Bronchial epithelial cell (primary cell): Measurements from ENCODE around the gene RASA3.

DNA sequence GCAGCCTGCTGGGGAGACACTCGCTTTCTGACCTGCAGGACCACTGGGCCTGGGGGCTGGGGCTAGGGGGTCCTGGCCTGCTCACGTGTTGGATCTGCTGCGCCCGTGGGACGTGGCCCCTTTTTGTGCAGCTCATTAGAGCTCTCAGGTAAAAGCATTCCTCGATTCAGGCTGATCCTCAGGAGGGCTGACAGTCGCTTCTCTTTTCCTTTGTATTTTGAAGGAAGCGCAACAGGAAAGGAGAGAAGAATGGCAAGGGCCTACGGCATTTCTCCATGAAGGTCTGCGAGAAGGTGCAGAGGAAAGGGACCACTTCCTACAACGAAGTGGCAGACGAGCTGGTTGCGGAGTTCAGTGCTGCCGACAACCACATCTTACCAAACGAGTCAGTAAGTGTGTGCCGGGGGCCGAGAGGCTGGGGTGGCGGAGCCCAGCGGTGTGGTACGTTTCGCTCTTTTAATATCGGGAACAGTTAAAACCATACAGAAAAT, 25.1 kb downstream of the ATP4B start:
- RRBS, 2 experiments = no CpG with 5 or more reads among the region's 22 CpGs

- RRBS, 2 experiments = 74 to 79% methylated on average over 15 to 16 of the region's 22 CpGs
Observed at GRCh38 chr13:113658268-113658697, 285 bp upstream of the ATP4B start.

- RRBS, 2 experiments = no CpG with 5 or more reads among the region's 12 CpGs
Observed at GRCh38 chr13:113783928-113784738, 25.1 kb downstream of the TMEM255B start.

DNA sequence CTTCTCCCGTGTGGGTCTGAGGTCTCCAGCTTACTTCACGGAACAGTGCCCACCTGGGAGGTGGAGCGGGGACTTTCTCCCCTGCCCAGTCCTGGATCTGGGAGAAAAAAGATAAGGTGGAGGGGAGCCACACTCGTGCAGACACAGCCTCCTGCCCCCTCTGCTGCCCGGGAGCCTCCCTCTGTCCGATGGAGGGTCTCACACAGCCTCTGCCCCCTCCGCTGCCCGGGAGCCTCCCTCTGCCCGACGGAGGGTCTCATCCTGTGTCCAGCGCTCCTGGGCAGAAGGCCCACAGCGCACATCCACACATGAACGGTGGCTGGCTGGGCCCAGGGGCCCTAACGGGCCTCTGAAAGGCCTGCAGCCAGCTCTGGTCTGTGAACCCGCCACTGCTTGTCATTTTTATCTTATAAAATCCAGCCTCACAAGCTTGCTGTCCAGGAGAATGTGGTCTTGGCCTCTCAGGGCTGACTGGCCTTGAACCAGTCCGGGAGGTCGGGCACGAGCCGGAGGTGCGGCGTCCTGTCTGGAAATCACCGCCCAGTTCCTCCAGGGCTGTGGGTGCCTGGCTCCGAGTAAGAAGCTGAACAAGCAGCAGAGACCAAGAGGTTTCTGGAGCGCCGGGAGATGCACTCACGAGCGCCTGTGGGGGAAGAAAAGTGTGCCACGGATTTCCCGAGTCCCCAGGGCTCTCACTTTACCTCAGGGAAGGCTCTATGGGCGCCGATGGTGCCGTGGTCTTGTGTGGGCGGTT, 50.3 kb downstream of the GAS6 start:
- RRBS, 2 experiments = 81 to 88% methylated on average over 2 to 6 of the region's 33 CpGs

DNA sequence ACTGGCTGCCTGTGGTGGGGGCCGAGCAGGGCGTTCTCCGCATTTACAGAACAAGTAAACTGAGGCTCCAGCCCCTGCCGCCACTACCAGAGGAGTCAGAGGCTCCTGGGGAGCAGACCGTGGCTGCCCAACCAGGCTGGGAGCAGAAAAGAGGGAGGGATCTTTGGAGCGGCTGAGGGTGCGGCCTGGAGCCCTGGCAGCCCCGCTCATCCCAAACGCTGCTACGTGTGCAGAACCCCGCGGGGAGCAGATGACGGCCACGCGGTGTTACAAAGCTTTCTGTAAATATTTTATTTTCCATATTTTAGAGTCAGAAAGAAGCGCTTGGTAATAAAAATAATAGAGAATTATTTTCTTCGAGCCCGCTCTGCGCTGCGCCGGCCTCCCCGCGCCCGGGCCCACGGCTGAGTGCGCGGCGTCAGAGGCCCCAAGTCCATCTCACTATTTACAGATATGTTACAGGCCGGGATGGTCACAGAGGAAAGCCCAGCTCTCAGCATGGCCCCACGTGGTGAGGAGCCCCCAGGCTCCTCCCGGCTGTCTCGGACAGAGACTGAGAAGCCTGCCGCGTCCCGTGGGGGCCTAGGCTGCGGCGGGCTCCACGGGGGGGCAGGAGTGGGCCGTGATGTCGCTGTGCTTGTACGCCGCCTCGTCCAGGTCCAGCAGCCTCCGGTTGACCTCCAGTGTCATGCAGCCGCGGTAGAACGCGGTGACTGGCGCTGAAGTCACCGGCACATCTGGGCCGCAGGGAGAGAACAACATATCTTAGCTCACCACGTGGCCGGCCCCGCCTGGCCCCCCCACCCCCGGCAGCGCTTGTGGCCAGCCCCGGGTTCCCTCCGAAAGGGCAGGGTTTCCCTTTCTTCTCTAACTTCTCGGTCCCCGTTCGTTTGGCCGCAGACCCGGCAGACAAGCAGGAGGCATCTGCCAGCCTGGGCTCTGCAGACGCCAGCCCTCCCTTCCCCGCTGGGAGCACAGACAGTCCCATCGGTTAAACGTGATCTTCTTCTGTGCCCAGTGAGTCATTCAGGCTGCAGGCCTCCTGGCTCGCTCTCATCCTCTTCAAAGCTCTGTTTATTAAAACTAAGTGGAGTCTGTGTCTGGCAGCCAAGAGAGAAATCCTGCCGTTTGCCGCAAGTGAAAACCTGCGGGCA, 43.2 kb downstream of the GAS6 start:
- RRBS, 2 experiments = 29 to 45% methylated on average over 23 of the region's 71 CpGs

DNA sequence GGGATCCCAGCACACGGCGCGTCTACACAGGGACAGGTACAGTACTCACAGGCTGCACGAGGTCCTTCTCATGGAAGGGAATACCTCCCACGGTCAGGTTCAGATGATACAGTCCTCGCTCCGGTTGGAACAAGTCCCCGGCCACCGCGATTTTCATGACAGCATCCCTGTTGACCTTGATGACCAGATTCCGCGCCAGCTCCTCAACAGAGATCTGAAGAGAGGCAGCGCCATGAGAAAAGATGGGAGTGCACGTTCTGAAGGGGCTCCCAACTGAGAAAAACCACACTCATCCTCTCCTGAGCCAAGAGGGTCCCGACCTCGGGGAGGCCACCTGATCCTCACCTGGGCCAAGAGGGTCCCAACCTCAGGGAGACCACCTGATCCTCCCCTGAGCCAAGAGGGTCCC, 35.4 kb downstream of the GAS6 start:
- RRBS, 2 experiments = no CpG with 5 or more reads among the region's 16 CpGs

DNA sequence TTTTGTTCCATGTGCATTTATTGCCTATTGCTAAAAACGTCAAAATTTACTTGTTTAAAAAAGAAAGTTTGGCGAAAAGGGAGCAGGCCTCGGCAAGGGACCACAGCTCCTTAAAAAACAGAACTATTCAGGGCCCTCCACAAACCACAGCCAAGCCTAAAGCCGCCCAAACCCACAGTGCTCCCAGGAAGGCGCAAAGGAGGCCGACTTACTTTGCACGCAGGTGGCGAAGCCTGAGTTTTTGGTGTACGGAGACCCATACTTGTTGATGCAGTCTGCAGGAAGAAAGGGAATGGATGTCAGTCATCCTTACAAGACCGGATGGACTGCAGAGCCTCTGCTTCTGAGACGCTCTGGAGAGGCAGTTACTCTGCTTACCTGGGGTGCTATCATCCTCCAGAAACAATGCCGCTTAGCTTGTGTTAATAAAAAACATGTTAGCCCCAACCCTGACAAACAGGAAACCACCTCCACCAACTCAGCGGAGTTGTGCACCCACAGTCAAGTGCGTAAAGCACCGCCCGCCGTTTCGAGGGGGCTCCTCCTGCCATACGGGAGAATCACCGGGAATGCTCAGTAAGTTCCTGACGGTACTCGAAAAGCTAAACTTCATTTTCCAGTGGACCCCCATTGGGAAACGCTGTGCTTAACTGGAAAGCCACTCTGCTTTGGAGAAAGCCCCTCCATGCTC, 17.4 kb downstream of the GAS6 start:
- RRBS, 2 experiments = no CpG with 5 or more reads among the region's 23 CpGs

GRCh38 chr13:113850456-113851324, 13.2 kb downstream of the GAS6 start:
- RRBS, 2 experiments = no CpG with 5 or more reads among the region's 8 CpGs

GRCh38 chr13:113853912-113854658, 9.8 kb downstream of the GAS6 start:
- RRBS, 2 experiments = 57 to 75% methylated on average over 4 of the region's 25 CpGs

DNA sequence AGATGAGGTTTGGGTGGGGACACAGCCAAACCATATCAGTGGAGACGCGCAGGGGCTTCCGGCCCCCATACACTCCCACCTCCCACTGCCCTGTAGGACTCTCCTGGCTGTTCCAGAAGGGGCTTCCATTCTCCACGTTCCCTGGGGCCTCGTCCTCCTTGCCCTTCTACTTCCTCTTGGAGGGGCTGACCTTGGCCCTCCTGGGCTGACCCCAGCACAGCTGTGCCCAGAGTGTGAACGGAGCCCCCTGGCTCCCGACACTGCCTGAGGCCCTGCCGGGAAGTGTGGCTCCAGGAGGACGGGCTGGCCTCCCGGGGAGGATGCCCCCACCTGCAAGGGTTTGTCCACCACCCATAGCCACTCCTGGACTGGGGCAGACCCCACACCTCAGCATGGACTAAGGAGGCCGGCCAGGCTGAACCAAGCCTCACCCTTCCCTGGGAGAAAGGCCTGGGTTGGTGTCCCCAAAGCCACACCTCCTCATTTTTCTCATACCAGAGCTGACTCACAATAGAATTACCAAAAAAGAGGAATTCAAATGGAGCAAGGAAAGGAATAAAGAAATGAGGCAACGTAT, 2.8 kb upstream of the C13orf46 start:
- RRBS, 2 experiments = 32 to 40% methylated on average over 2 to 4 of the region's 12 CpGs

DNA sequence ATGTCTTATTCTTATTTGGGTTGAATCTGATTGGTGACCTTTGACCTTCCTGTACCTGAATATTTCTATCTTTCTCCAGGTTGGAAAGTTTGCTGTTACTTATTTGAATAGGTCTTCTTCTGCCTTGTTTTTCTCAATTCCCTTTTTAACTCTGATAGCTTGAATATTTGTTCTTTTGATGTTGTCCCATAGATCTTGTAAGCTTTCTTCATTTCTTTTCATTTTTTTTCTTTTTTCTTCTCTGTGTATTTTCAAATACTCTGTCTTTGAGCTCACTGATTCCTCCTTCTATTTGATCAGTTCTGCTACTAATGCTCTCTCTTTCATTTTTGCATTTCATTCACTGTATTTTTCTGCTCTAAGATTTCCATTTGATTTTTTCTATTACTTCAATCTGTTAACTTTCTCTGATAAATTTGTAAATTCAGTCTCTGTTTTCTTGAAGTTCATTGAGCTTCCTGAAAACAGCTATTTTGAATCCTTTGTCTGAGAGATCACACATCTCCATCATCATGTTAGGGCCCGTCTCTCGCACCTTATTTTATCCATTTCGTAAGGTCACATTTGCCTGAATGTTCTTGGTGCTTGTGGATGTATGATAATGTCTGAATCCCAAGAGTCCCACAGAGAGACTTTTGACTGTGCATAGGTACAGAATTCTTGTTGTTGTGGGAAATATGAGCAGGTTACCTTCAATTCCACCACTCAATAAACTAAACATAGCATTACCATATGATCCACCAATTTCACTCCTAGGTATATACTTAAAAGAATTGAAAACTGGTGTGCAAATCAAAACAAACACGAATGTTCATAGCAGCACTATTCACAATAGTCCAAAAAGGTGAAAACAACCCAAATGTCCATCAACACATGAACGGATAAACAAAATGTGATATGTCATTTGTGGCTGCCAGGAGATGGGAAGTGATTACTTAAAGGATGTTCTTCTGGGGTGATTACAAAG, 38.6 kb downstream of the RASA3 start:
- RRBS, 2 experiments = no CpG with 5 or more reads among the region's 5 CpGs

DNA sequence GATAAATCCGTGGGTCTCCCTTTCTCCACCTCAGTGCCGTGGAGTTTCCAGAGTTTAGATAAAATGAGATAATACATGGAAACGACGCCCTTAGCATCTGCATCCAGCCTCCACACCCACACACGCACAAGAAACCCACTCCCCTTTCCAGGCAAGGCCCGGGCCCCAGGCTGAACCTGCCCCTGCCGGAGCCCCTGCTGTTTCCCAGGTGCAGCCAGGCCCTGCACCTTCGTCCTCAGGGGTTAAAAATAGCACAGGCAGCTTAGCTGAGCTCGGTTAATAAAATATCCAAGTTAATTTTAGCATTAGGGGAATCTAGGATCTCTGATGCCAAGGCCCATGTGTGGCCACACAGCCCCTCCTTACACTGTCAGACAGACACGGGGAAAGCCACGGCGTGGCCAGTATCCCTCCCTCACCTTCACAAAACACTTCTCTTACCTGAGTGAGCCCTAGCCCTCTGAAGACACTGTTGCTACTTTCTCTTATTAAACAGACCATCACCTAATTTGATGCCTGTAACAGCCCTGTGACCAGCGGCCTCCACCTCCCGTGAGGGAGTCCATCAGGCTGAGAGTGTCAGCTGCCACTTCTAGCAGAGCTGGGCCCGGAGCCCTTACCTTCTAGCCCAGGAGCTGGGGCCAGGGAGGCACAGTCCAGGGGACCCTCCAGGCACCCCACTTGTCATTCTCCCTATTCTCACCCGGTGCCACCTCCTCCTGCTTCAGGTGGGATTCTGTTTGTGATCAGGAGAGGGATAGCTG, 4.4 kb downstream of the RASA3 start:
- RRBS, 2 experiments = 79 to 88% methylated on average over 2 of the region's 16 CpGs

DNA sequence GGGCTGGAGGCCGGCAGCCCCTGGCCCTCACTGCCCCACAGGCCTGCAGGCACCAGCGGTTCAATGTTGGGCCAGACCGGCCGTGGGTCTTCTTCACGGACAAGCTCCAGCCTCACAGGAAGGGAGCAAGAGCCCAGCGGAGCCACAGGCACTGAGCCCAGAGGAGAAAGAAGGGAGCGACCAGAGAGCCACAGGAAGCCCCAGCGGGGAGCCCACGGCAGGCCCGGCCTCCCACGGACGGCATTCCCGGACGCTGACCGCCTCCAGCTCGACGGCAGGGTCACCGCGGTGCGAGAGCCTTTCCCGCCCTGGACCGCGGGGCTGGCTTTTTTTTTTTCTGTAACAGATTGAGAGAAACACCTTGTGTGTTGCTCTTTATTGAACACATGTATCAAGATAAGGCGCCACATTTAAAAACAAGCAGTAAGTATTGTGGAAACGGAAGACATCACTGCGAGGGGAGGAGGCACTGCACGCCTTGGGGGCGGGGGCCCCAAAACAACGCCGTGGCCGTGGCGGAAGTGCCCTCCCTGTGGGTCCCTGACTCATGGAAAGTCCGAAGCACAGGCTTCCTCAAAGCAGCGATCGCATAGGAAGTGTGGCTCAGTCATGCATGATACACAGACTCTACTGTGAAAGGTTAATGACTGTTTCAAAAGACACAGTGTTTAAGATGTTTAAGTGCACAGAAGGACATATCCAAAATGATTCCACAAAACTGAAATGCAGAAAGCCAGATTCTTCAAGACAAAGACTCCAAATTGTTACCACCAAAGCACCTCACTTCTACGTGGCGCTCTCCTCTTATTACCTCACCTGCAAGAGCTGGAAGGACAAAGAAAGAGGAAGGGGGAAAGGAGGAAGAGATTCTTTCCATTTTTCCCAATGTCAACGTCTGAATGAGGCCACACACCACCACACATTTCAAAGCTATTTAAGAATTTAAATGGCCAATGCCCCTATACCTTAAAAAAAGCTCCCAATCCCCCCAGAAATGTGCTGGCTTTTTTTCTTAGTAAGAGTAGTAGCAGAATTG, 3.5 kb downstream of the RASA3 start:
- RRBS, 2 experiments = 67 to 86% methylated on average over 1 of the region's 38 CpGs

DNA sequence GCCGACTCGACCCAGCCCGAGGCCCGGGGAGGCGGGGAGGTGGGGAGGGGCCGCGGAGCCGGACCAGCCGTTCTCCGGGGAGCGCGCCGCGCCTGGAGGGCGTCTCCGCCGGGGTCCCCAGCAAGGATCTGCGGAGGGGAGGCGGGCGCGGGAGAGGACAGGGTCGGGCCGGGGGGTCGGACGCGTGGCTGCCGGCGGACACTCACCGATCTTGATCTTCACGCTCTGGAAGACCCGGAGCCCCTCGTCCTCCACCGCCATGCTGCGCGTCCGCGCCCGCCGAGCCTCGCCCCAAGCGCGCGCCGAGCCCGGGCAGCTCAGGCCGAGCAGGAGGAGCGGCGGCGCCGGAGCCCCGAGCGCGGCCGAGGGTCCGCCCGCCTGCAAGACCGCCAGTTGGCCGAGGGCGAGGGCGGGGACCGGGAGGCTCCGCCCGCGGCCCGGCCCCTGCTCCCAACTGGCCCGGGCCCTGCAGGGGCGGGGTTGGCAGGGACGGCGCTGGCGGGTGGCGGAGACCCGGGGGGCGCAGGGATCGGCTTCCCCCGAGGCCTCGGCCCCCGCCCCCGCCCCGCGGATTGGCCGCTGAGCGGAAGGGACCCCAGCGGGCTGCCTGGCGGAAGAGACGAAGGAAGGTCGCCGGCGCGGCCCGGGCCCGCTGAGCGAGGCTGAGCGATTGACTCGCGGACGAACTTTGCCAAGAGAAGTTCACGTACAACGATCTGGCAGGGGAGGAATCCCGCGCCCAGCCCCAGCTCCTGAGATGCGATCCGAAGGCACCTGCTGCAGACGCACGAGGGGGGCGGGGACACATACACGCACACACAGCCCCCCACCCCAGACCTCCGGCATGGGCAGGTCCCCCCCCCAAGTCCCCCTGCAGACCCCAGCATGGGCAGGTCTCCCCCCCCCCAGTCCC, at the start of gene RASA3:
Gene RASA3, minus strand, starts transcription at position 395 of the 913 bp plus-strand sequence.
- RRBS, 2 experiments = 1 to 2% methylated on average over 51 of the region's 107 CpGs

GRCh38 chr13:114230144-114230554, 4.5 kb upstream of the CDC16 start:
- RRBS, 2 experiments = no CpG with 5 or more reads among the region's 7 CpGs

GRCh38 chr13:114282716-114283129, 1.3 kb downstream of the UPF3A start:
- RRBS, 2 experiments = no CpG with 5 or more reads among the region's 5 CpGs

DNA sequence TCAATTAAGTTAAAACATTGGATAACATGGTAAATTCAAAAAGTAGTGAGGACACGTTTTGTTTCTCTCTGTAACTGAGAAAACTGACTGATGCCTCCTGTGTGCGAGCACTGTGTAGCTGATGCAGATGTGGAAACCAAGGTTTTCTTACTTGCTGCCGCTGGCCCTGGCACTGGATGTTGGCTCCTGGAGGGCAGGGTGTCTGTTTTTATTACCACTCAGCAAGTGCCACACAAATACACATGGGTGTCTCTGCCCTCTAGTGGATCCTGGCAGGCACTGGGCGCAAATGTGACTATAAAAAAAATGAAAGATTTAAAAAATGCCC, 25.4 kb downstream of the CHAMP1 start:
- RRBS, 2 experiments = no CpG with 5 or more reads among the region's 4 CpGs